Left colon (tissue), 1 donor: Measurements from ENCODE around the gene RASAL2.

- PRO-cap: no peak
Measured at GRCh38 chr1:172704070-172704386, 45.1 kb downstream of the FASLG start.

GRCh38 chr1:172986587-172987207 lies 64.0 kb downstream of the TNFSF18 start:
- PRO-cap: no peak

DNA sequence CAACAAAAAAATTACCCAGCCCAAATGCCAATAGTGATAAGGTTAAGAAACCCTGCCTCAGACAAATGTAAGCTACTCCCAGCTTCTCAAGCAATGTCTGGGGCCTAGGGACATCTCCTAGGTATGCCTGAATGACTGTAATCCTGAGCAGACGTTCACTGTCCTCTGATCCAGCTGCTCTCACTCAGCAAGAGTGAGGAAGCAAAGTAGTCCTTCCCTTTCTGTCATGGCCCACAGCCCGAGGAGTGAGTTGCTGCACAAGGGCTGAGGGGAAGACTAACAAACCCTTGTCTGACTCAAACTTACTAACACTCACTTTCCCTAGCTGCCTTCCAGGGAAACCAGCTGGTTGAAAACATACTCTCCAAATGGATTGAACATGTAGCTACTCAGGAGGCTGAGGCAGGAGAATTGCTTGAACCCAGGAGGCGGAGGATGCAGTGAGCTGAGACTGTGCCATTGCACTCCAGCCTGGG lies 124.9 kb upstream of the TNFSF4 start:
- PRO-cap: no peak

DNA sequence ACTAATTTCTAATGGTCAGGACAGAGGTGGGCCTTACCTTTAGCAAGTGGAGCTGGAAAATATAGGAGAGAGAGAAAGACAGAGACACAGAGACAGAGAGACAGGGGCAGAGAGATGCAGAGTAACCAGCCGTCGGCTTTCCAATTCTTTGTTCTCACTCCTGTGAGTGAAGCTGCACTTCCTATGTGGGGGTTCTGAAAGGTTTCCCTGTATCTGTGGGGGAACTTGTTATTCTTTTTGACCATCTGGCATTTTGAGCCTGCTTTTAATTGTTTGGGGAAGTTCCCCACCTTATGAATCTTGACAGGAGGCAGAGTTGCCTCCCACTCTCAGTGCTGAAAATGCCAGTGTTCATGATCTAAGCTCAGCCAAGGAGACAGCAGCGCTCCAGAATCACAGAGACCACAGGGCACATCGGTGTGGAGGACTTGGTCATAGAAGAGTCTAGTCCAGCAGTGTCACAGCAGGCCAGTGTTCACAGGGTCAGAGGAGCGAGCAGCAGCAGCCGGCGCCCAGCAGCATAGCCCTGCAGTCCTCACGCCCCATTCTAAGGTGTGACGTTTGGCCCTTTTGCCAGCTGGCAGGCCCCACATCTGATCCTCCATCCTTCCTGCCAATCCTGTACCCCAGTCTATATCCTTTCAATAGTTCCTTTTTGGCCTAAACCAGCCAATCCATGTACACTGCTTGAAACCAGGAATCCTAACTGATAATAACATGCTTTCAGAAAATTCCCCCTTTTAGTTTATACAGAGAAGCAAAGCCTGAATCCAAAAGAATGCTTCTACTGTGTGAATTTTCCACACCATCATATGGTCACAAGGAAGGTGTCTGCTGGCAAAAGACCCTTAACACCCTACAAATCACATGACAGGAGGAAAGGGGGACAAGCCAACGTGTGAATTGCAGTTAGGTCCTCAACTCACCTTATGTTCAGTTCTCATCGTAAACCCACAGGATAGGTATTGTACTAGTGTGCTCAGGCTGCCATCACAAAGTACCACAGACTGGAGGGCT lies 63.7 kb upstream of the PRDX6 start:
- PRO-cap: no peak

DNA sequence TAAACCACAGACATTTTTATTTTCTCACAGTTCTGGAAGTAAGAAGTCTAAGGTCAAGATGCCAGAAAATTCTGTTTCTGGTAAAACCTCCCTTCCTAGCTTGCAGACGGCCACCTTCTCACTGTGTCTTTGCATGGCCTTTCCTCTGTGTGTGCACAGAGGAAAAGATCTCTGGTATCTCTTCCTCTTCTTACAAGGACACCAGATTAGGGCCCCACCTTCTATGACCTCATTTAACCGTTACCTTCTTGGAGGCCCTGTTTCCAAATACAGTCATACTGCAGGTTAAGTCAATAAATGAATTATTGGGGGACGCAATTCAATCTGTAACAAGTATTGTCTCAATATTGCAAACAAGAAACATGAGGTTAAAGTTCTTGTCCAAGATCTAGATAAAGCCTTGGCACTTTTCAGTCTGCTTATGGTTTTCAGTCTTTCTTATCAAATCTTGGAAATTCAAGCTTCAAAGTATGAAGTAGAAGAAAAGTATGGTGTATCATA lies 62.9 kb upstream of the PRDX6 start:
- PRO-cap: no peak

- PRO-cap: no peak
Measured at GRCh38 chr1:173825152-173825484, 435 bp upstream of the CENPL start.

GRCh38 chr1:173865323-173866479 lies 2.5 kb upstream of the ZBTB37 start:
- PRO-cap: no peak

GRCh38 chr1:173916970-173917177 lies 253 bp downstream of the SERPINC1 start:
- PRO-cap: no peak

GRCh38 chr1:173960876-173961294 lies 43.8 kb upstream of the SERPINC1 start:
- PRO-cap: no peak

GRCh38 chr1:174265136-174265839 lies 106.0 kb downstream of the RABGAP1L start:
- PRO-cap: no peak

DNA sequence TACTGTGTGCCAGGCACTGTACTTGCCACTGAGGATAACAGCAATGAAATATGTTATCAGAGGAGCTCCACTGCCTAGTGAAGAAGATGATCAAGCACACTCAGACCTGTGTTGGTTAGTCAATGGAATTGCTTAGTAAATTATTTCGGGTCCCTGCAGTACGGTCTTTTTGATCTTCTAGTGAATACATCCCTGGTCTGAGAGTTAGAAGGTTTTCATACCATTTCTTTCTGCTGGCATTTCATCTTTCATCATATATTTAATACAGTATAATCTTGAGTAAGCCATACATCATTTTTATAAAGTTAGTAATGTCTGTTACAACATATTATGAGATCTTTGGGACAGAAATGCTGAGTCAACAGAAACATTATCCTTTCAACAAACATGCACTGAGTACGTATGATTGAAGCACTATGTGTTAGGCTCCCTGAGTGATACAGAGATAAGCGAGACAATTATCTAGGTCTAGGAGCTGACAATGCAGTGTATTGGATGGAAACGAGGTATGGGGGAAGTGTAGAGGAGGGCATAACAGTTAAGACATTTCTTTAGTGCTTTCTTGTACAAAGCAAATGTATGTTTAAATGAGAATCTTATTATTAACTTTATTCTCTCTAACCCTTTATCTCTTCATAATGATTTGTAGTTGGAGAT lies 19.8 kb upstream of the GPR52 start:
- PRO-cap: no peak

DNA sequence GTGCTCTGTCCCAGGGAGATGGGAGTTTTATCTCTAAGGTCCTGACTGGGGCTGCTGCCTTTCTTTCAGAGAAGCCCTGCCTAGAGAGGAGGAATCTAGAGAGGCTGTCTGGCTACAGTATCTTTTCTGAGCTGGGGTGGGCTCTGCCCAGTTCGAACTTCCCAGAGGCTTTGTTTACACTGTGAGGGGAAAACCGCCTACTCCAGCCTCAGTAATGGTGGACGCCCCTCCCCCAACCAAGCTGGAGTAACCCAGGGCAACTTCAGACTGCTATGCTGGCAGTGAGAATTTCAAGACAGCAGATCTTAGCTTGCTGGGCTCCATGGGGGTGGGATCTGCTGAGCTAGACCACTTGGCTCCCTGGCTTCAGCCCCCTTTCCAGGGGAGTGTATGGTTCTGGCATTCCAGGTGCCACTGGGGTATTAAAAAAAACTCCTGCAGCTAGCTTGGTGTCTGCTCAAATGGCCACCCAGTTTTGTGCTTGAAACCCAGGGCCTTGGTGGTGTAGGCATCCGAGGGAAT lies 205.2 kb downstream of the GPR52 start:
- PRO-cap: no peak

DNA sequence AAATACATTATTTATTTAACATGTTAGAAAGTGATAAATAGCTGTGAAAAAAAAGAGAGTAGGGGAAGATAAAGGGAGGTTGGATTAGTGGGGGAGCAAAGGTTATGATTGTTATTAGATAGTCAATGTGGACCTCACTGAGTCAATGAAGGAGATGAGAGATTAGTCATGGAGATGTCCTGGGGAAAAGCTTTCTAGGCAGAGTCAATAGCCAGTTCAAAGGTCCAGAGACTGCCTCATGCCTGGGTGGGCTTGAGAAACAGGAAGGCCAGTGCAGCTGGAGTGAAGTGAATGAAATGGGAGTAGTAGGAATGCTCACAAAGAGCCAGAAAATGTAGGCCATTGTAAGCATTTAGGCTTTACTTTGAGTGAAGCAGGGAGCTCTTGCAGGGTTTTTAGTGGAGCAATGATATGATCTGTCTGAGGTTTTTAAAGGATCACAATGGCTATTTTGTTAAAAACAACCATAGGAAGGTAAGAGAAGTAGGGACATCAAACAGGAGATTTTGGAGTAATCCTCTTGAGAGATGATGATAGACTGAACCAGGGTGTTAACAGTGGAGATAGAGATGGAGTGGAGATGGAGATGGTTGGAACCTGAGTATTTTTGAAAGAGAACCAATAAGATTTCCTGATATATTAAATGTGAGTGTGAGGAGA lies 186.9 kb upstream of the CACYBP start:
- PRO-cap: no peak

DNA sequence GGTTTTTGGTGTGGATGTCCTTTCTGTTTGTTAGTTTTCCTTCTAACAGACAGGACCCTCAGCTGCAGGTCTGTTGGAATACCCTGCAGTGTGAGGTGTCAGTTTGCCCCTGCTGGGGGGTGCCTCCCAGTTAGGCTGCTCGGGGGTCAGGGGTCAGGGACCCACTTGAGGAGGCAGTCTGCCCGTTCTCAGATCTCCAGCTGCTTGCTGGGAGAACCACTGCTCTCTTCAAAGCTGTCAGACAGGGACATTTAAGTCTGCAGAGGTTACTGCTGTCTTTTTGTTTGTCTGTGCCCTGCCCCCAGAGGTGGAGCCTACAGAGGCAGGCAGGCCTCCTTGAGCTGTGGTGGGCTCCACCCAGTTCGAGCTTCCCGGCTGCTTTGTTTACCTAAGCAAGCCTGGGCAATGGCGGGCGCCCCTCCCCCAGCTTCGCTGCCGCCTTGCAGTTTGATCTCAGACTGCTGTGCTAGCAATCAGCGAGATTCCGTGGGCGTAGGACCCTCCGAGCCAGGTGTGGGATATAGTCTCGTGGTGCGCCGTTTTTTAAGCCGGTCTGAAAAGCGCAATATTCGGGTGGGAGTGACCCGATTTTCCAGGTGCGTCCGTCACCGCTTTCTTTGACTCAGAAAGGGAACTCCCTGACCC lies 151.2 kb upstream of the CACYBP start:
- PRO-cap: no peak

DNA sequence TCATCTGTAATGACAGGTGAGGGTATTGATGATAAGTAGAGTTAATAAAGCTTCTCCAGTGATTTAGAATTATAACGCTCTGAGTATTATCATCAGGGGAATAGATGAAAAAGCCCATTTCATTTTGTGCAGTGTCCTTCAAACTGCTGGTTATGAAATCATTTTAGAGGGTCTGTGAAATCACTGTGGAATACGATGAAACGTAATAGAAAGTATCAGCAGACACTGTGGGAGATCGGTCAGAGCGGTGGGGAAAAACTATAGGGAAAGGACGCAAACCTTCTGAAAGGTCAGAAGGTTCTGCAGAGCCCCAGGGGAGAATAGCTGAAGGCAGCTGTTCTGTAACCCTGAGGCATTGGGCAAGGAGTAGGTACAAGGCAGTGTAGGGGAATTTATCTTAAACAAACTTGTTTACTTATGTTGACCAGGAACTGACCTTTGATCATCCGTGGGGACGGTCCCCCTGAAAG lies 46.2 kb upstream of the CACYBP start:
- PRO-cap: unidirectional peak, minus-strand start at position 357 of the sequence

DNA sequence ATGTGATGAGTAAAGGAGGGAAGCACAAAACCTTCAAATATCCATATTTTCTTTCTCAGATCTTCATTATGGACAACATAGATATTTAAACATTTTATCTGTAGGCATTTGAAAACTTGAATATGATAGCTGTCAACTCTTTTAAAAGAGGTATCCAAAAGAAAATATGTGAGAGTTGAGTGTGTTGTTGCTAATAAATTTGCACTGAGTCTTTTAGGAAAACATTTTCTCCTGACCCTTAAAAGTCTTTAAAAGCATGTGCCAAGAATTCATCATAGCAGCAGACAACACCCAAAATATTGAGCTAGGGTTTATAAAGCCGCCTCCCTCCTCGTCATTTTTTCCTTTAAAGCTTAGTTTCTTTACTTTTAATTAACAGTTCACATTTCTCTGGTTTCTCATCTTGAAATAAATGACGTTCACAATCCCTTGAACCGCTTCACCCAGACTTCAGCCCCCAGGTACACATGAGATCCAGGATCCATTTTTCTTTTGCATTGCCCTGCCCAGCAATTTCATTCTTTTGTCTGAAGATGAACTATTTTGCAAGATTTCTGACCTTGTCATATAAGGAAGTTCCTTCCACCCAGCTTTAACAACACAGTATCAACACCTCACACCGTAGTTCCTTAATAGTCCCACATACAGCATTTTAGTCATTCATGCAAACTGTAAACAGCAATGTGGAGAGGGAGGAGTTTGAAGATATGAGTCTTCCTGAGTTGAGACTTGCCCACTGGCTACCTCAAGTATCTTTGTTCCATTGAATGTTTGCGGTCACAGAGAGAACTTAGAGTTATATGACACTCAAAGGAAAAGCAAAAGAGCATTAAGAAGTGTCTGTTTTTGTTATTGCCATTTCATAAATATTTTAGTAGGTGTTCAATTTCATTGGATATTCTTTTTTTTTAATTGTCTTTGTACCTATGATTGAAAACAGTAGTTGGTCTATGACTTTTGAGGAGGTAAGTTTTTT lies 35.4 kb upstream of the CACYBP start:
- PRO-cap: bidirectional peak, plus-strand start at position 763 of the sequence, minus-strand start at position 605 of the sequence

GRCh38 chr1:176040122-176040890 lies 166.8 kb downstream of the COP1 start:
- PRO-cap: no peak

DNA sequence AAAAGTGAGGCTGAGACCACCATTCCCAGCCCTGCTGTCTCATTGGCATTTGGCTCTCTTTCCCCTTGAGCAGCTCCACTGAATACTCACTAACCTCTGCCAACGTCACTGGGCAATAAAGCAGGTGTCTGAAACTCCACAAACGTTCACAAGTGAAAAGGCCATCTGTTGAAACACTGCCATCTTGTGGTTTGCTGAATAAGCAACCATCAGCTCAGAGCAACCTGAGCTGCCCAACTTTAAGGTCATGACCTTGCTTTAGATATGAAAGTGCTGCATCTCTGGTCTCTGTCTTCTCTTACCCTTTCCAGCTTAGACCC lies 228.6 kb downstream of the PAPPA2 start:
- PRO-cap: no peak

- PRO-cap: no peak
Measured at GRCh38 chr1:177032334-177032908, 132.1 kb downstream of the ASTN1 start.

- PRO-cap: bidirectional peak, plus-strand start at chr1:178093748, minus-strand start at chr1:178093583; bidirectional peak, plus-strand start at chr1:178094104, minus-strand start at chr1:178094010
Measured at GRCh38 chr1:178093502-178094152, at the start of gene RASAL2. TSS of gene RASAL2 (plus strand) at chr1:178094104.